Brain (tissue), 1 donor: ENCODE results near the genes BTBD1 and NMB.

- RRBS: no CpG with 5 or more reads among the region's 6 CpGs
Measured at GRCh38 chr15:82300248-82300686, 37.6 kb downstream of the SAXO2 start.

DNA sequence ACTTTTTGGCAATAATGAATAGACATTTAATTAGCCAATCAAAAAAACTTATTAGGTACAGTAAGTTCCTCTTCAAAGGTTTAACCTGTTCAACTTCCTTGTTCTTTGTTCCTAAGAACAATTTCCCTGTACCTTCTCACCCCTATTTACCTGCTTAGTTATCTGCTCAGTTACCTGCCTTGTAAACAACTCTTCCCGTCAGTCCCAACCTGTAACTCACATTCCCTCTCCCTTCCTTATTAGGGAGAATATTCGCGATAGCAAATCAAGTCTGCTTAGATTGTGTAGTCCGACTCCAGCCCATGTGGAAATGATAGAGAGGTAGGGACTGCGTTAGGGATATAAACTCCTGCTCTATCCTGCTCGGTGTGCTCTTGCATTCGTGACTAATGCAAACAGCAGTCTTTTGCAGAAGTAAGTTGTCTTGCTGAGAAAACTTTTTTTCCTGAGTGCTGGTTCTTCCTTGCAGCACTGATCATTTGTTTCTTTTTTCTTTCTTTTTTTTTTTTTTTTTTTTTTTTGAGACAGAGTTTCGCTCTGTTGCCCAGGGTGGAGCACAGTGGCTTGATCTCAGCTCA lies 53.2 kb downstream of the RPS17 start:
- RRBS: no CpG with 5 or more reads among the region's 8 CpGs

DNA sequence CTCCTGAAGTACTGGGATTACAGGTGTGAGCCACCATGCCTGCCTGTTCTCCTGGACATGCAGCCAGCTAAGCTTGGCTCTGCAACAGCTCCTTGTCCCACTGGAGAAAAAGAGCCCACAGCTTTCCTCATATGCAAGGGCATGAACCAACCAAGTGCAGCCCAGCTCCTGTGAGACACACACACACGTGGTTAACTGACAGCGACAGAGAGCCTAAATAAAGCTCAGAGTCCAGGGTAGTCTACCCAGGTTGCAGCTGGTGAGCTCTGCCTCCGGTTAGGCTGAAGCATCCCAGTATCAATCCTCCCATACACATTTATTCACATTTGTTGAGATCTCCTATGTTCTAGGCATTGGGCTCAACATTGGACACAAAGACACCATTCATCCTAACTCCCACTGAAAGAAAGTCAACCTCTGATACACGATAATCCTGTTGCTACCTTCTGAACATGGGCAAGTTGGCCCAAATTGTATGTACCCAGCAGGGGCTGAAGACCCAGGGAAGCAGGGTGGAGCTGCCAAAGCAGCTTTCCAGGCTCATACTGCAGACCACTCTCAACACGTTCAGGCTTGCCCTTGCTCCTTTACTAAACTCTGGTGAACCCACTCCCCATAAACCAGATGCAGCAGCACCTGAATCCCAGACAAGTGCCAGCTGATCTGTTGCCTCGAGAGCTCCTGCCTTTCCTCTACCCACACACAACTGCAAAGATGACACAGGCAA lies 4.1 kb downstream of the RPS17 start:
- RRBS: no CpG with 5 or more reads among the region's 6 CpGs

GRCh38 chr15:82699761-82700179 lies 9.9 kb downstream of the AP3B2 start:
- RRBS: 66% methylated on average over 6 of the region's 9 CpGs

GRCh38 chr15:82834063-82834581 lies 24.7 kb downstream of the WHAMM start:
- RRBS: no CpG with 5 or more reads among the region's 9 CpGs

GRCh38 chr15:82950596-82951804 lies 1.5 kb downstream of the HOMER2 start:
- RRBS: no CpG with 5 or more reads among the region's 16 CpGs

DNA sequence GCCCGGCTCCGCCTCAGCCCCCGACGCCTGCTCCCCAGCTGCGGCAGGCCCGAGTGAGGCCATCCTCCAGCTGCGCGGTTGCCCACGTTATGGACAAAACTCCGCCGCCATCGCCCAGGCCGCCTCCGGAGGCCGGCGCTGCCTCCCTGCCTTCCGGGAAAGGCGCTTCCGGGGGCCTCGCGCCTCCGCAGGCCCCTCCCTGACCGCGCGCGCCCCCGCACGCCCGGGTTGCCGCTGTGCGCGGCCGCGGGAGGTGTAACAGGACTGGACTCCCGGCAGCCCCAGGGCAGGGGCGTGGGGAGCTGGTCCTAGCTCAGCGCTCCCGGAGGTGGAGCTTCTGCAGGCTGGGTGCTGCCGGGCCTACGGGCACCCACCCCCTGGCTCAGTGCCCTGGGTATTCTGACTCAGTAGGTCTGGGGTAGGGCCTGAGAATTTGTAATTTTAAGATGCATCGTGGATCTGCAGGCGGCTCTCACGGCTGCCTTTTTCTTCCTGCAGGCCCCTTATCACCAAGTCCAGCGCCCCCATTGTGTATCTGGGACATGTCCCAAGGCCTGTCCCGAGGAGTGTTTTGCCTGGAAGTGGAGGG lies at the start of gene BTBD1:
TSS of gene BTBD1 (minus strand) at position 164 of the 589 bp plus-strand sequence.
- RRBS: 2% methylated on average over 20 of the region's 45 CpGs

DNA sequence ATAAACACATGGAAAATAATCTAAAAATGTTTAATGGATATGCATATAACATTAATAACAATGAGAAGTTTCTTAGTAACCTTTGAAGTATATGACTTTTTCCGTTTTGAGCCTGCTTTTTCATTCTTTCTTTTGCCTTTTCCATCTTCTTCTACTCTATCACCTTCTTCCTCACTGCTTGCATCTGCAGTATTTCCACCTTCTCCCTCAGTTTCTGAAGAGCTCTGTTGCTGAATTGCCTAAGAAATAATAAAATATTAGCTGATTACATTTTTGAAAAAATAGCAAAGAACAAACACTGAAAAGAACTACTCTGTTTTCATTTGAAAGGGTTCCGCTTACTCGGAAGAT lies 49.9 kb downstream of the TM6SF1 start:
- RRBS: no CpG with 5 or more reads among the region's 3 CpGs

DNA sequence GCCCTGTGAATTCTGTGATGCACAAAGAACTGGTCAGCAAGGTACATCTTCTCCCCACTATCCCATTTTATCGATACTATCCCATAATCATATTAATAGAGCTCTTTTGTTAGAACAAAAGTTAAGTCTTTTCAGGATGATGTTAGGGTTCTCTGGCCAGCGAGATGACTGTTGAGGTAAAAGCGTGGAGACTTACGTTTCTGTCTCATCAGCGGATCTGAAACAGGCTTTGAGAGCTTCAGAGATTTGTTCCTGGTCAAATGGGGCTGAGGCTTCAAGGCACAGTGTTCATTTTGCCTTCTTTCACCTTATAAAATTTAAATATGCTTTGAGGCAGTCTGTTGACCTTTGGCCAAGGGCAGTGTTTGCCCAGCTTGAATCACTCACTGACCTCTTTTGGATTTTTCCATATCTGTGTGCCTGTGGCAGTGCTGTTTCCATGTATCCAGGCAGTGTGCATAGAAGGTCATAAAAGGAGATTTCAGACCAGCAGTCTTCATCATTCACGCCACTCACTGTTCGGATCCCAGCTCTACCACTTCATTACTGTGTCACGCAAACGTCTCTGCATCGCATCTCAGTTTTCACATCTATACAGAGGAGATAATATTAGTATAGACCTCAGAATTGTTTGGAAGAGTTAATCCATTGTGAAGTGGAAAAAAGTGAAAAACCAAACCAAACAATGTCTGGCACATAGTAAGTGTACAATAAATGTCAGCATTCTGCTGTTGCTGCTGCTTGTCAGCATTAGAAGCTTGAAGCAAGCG lies 3.2 kb downstream of the ADAMTSL3 start:
- RRBS: no CpG with 5 or more reads among the region's 11 CpGs

DNA sequence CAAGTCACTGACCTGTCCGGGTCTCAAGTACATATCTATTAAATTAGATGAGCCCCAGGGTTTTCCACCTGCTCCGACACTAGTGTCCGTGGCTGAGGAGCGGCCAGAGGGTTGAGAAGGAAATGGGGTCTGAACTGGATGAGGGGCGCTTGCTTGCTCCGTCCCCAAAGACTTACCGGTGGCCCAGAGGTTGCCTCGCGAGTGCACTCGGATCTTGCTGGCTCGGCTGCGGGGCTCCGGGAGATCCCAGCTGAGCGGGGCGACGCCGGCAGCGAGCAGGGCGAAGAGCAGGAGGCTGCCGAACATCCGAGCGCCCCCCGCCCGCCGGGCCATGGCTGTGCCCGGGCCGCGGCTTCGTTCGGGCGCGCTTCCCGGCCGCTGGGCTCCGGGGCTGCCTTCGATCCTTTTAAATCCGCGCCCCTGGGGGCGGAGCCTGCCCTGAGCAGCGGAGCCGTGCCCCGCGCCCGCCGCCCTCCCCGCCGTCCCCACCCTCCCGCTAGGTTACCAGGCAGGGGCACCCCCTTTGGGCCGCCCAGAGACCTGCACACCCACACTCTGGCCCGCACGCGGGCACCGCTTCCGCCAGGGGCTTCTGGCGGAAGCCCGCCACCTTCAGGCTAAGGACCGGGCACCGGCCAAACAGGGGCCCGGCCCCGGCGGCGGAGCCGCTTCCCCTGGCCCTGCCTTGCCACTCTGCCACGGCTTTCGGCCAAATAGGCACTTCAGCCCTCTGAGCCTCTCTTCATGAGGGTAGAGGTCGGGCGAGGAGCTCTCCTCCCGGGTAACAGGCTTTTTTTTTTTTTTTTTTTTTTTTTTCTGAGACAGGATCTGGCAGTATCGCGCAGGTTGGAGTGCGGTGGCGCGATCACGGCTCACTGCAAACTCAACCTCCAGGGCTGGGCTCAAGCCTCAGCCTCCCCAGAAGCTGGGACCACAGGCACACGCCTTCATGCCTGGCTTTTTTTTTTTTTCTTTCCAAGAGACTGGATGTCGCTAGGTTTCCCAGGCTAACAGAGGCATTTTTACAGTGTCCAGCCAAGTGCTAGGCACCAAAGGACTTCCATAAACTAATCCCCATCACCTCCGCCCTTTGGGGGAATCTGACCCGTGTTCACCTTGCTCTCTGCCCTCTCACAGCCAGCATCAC lies at the start of gene NMB:
TSS of gene NMB (minus strand) at position 380 of the 1,147 bp plus-strand sequence.
- RRBS: 2% methylated on average over 17 of the region's 78 CpGs

DNA sequence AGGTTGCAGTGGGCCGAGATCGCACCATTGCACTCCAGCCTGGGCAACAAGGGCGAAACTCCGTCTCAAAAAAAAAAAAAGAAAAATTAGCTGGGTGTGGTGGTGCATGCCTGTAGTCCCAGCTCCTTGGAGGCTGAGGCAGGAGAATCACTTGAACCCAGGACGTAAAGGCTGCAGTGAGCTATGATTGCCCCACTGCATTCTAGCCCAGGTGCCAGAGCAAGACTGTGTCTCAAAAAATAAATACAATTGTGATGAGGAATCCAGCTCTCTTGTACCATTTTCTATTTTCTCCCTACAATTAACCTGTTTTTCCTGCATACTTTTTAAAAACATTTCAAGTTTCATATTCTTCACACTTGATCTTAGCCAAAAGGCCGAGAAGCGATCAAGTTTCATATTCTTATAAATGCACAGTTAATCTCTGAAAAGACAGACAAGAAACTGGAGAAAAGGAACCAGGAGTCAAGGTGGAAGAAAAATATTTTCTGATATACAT lies 20.5 kb downstream of the SEC11A start:
- RRBS: no CpG with 5 or more reads among the region's 7 CpGs

DNA sequence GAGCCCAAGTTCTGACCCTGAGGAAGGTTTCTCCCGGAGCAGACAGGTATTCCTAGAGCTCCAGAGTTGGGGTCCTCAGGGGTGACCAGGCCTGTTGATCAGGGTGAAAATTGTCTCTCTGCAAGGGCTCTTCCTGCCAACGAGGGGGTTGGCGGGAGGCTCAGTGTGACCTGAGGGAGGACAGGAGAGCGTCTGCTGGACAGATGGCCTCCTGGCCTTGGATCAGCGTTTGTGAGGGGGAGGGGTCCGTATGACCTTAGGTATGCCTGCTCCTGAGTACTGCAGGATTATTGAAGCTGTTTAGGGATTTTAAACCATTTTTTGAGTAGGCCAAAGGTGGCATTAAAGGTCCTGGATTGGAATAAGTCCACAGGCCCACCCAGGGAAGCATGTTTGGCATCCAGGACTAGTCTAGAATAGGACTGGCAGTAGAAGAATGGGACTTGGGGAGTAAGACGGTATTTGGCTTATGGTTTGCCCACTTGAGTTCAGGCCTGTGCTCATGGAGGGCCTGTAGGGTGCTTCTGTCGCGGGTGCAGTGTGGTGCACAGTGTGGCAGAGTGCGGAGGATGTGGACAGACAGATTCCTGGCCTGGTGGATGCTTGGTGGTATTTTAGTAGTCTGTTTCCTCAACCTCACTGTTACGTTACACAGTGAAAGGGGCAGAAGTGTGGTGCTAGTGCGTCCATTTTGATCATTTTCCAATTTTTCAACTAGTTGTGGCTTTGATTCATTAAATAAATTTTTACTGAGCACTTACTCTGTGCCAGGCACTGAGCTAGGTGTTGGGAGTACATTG lies 963 bp downstream of the ZNF592 start:
- RRBS: no CpG with 5 or more reads among the region's 12 CpGs

DNA sequence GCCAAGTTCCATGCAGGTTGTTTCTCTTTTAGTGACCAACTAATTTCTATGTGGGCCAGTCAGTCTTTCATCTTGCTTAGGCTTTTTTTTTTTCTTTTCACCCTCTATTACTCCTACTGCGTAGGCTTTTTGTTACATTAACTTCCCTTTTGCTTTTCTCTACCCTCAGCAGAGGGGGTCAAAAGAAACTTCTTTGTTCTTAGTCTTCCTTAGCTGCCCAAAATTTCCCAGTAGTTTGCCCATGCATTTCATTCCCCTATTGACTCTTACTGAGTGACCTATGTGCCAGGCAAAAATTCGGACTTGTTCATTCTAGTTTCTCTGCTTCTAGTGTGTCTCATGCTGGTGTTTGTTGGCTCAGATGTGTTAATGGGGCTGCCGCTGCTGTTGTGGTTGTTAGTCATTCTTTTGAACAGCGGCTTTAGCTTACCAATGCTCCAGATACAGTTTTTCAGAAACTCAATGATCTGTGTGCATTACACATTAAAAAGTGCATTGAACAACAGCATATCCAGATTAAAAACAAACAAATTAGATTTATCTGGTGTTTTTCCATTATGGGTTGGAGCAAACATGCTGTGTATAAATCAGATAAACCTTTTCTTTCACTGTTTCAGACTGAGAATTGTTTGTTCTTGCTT lies 42.9 kb downstream of the PDE8A start:
- RRBS: no CpG with 5 or more reads among the region's 4 CpGs

- RRBS: no CpG with 5 or more reads among the region's 7 CpGs
Measured at GRCh38 chr15:85036607-85037287, 55.1 kb downstream of the PDE8A start.

GRCh38 chr15:85039092-85039990 lies 57.7 kb downstream of the PDE8A start:
- RRBS: no CpG with 5 or more reads among the region's 9 CpGs

DNA sequence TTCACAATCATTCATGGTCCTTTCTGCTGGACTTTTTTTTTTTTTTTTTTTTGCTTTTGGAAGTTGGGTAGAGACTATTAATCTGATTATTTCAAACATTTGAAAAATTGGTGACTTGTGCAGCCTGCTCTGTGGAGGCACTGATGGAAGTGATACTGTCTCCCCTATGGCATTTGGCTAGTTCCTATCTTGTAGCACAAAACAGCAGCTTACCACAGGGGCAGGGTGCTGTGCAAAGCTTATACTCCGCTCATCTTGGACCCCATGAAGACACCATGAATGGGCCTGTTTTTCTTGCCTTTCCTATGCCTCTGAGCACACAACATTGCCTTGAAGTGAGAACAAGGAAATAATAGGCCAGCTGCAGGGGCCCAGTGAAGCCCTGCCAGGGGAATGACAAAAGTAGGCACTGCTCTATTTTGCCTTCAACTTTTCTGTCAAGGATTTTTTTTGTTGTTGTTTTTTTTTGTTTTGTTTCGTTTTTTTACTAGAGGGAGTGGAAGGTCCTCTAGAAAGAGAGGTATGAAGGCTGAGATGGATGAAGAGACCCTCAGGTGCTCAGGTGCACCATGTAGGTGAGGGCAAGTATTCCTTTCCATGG lies 110.3 kb downstream of the PDE8A start:
- RRBS: no CpG with 5 or more reads among the region's 2 CpGs

DNA sequence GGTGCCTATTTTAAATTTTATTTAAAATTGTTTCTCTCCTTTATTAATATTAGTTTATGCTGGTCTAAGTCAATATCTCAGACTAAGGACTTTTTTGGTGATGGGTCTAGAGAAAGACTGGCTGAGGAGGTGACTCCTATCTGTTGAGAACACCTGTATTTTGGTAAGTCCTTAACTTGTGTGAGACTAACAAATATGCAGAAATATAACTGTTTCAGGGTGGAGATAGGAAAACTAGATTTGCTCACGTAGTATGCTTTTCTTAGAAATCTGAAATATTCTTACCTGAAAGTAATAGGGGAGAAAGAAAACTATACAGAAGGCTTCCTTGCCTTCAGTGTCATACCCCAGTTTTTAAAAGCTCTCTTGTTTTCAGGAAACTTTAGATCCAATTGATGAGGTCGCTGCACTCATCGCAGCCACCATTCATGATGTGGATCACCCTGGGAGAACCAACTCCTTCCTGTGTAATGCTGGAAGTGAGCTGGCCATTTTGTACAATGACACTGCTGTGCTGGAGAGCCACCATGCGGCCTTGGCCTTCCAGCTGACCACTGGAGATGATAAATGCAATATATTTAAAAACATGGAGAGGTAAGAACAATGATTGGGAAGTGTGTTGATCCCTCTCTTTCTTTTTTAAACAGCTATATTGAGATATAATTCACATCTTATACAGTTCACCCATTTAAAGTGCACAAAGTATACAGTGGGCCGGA lies 138.9 kb downstream of the PDE8A start:
- RRBS: no CpG with 5 or more reads among the region's 5 CpGs

DNA sequence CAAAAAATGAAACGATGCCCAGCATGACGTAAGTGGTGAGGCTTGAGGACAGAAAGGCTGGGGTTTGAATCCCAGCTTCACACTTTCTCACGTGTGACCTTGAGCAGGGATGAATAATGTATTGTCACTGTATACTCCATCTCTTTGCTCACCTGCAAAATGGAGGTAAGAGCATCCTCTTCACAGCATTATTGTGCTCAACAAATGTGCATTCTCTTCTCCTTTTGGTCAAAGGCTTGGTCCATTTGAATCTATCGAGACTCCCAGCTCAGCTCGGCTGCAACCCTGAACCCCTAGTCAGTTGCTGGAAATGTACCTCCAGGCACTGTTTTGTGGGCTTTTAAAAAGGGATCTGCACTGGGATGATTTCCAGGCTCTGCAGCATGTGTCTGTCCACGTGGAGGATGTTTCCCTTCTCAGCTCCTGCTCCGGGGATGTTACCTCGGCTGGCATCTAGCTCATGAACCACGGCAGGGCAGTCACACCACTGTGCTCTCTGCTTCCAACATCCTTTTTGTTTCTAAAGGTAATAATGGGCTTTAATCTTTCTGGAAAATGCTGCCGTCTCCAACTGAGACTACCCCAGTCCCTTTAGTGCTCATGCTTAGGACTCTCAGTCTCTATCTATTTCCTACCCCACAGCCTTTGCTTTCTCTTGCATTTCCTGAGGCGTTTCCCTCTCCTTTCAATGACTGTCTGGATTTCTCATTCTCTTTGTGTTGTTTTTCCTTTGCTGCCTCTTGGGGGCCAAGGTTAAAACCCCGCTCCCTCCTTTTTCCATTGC lies 43.0 kb upstream of the AKAP13 start:
- RRBS: no CpG with 5 or more reads among the region's 12 CpGs